GM19239 (cell line): ENCODE results near the gene GFRAL.

- RRBS, result no CpG with 5 or more reads among the region's 5 CpGs
Observed at GRCh38 chr6:53500020-53500713, 44.7 kb downstream of the GCLC start.

- RRBS, result no CpG with 5 or more reads among the region's 4 CpGs
Observed at GRCh38 chr6:53686548-53687041, 21.0 kb upstream of the KLHL31 start.

DNA sequence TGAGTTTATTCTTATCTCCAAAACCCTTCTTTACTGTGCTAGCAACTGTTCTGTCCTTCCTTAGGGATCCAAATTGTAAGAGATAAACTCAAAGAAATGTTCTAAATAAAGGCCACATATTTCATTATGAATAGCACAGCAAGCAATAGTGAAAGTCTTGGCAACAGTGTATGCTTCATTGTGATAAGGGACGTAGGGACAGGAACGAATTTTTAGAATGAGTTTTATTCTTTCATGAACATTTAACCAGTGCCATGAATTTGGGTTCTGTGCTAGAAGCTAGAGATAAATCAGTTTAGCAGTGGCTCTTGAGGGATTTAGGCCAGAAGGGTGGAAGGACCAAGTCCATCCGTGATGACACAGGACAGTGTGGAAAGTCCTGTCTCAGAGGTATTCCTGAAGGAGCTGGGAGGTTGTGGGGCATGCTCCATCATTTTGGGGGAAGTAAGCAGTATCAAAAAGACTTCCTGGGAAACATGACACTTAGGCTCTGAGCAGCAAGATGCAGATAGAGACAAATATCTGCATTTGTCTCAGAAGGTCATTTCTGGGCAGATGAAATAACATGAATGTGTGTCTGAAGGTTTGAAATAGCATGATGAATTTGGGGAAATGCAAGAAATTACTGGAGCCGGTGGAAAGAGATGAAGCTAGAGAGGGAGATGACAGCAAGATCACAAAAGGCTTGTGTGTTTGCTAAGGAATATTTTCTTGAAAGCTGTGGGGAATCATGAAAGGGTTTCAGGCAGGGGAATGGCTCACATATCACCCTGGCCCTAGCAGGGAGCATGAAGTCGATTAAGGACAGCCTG is 61.4 kb downstream of the LRRC1 start:
- RRBS, result no CpG with 5 or more reads among the region's 5 CpGs

DNA sequence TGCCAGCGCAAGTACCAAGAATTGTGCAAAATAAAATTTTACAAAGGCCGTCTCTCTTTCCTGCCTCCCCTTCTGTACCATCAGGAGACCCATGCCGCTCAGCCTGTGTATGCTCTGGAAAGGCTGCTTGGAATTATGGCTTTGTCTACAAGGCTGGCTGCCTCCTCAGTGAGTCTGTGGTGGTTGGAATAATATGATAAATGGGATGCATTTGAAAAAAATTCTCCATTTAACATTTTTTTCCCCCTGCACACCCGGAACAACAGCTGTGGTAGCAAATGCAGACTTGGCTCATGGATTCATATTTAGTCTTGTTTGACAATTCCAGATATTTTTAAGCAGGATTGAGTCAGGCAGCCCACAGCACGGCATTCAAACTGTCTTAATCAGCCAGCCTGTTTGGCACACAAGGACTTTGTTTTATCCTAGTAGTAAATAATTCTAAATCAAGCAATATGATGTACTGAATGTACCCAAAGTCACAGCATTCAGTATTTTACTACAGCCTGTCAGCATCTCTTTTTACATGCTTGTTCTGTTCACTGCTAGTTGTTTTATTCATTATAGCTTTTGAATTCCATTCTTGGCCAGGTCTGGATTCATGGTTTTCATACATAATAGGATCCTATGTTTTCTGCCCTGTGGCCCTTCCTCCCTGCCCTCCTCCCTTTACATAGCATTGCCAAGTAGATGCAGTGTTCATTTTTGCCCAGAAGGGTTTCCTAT is 68.0 kb downstream of the LRRC1 start:
- RRBS, result no CpG with 5 or more reads among the region's 5 CpGs

DNA sequence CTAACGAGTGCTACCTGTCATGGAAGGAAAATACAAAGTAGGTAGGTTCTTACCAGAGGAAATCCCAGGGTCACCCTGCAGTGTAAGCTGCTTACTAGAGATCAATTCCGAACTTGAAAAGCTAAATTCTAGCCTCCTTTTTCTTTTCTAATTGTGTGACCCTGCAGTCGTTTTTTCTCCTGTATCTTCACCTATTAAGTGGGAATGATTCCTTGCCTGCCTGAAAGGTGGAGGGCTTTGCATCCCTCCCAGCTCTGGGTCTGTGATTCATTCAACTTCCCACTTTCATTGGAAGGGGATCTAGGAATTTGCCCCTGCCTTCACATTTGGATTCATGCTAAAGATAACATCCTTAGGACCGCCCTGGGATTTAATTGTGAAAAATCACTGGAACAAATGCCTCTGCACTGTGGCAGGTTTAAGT is 104.5 kb downstream of the LRRC1 start:
- RRBS, result no CpG with 5 or more reads among the region's 4 CpGs

GRCh38 chr6:54085491-54086002 is 25.7 kb upstream of the MLIP start:
- RRBS, result no CpG with 5 or more reads among the region's 2 CpGs

DNA sequence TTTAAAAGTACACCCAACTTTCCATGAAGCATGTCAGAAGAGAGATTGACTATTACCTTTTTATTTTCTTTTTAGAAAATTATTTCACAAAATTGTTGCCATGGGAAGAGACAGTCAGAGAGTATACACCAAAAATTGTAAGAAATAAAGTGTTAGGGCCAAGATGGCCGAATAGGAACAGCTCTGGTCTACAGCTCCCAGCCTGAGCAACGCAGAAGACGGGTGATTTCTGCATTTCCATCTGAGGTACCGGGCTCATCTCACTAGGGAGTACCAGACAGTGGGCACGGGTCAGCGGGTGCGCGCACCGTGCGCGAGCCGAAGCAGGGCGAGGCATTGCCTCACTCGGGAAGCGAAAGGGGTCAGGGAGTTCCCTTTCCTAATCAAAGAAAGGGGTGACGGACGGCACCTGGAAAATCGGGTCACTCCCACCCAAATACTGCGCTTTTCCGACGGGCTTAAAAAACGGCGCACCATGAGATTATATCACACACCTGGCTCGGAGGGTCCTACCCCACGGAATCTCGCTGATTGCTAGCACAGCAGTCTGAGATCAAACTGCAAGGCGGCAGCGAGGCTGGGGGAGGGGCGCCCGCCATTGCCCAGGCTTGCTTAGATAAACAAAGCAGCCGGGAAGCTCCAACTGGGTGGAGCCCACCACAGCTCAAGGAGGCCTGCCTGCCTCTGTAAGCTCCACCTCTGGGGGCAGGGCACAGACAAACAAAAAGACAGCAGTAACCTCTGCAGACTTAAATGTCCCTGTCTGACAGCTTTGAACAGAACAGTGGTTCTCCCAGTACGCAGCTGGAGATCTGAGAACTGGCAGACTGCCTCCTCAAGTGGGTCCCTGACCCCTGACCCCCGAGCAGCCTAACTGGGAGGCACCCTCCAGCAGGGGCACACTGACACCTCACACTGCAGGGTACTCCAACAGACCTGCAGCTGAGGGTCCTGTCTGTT is 115.0 kb downstream of the FAM83B start:
- RRBS, result no CpG with 5 or more reads among the region's 33 CpGs

GRCh38 chr6:55327281-55327519 is at the start of gene GFRAL:
GFRAL (plus strand) TSS chr6:55327469.
- RRBS, result no CpG with 5 or more reads among the region's 2 CpGs

- RRBS, result no CpG with 5 or more reads among the region's 4 CpGs
Observed at GRCh38 chr6:55567717-55567916, 11.4 kb downstream of the HMGCLL1 start.

DNA sequence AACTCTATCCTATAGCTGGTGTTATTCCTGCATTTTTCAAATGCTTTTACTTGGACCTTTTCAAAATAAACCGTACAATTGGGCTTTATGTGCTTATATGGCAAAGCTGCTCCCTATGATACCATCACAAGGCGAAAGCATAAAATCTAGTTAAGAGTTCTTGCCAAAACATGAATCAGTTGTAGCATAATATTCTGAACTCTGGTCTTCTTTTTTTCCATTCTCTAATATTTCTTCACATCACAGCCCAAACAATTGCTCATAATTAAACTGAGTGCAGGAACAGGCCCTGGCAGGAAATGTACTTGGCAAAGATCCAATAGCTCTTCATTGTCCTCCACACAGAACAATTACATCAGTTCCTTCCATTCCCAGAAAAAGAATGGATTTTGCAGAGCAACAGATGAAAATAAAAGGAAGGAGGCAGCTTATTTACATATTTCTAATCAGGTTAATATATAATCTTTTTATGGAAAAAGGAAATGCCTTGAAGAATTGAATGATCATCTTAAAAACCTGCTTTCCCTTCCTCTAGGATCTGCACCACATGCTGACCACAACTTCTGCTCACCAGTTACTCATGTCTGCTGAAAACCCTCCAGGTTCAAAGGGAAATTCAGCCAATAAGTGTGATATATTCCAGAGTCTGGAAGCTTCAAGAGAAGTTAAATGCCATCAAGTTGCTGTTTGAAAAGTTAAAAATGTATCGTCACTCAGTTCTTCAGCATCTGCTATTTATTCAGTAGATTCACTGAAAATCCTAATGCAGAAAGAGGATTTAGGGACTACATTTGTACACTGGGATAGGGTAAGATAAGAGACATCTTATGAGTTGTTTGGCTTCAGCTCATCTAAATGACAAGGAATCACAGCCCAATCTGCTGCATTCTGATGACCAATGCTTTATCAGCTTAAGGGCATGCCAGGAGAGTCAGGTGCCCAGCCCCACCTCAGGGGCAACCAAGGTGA is 123.4 kb upstream of the COL21A1 start:
- RRBS, result no CpG with 5 or more reads among the region's 3 CpGs

GRCh38 chr6:56508348-56508895 is 261.0 kb upstream of the COL21A1 start:
- RRBS, result no CpG with 5 or more reads among the region's 3 CpGs

DNA sequence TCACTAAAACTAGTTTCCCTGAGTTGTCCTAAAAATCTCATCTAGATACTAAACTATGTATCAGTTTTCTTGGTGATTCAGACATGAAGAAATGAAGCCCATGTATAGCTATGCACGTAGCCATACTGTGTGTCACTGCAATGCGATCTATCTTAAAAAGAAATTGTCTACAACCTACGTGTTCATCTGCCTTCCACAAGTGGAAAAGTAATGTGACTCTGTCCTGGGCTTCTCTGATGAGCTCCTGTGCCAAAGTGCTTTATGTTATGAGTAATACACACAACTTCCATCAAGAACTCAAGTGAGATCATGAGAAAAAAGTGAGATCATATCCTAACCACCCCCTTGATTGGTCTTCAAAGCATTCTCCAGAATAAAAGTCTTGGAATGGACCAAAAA is 281.0 kb upstream of the COL21A1 start:
- RRBS, result no CpG with 5 or more reads among the region's 3 CpGs

DNA sequence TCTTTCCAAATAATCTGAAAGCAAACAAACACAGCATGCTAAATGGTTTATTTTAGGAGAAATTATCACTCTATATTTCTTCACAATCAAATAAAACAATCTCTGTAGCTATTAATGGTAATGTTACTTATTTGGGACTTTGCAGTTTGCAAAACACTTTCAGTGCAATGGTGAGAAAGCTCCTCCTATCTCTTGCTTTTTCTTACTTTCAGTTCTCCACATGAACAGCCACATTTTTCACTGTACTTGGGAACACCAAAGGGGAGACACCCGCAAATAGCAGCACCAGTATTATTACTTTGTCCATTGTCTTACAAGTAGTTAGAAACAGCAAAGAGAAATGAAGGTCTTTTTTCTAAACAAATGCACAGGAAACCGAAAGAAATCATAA is 302.9 kb upstream of the COL21A1 start:
- RRBS, result no CpG with 5 or more reads among the region's 2 CpGs

DNA sequence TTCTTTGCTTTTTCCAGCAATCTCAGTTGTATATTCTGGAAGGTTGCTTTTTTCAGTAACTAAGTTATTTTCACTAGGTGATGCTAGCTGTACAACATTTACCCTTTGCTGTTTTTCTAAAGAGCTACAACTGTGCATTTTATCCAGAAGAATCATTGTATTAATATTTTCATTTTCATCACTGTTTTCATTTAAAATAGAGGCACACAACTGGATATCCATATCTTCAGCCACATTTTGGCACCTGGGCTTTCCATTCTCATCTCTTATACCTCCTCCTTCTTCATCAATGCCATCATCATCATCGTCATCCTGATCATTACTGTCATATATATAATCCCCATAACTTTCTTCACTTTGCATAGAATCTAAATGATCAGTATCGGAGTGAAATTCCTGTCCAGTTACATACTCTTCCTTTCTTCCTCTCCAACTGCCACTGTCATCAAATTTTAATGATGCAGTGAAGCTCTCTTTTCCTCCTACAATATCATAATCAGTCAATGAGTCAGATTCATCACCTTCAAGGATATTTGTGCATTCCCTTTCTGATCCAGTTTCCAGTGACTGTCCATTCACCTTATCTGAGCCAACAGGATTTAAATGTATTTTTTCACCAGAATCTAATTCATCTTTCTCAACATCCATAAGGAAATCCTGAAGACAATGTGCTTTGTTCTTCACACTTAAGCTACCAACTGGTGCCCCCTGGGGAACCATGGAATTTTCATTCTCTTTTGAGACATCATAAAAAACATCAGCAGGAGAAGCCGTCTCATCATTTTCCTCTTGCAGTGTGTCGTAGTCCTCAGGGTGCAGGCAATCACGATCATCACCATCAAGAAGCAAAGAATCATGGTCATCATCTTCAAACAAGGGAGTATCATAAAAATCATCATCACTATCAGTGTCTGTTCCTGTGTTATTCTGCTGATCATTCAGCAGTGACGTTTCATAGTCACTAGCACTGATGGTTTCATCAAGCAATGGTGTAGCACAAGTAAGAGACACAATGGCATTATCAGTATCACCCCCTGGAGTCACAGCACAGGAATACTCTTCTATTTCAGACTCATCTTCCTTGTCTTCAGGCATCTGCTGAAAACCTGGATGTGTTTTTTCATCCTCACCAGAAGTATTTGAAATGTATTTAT is 348.3 kb downstream of the DST start:
- RRBS, result no CpG with 5 or more reads among the region's 6 CpGs

DNA sequence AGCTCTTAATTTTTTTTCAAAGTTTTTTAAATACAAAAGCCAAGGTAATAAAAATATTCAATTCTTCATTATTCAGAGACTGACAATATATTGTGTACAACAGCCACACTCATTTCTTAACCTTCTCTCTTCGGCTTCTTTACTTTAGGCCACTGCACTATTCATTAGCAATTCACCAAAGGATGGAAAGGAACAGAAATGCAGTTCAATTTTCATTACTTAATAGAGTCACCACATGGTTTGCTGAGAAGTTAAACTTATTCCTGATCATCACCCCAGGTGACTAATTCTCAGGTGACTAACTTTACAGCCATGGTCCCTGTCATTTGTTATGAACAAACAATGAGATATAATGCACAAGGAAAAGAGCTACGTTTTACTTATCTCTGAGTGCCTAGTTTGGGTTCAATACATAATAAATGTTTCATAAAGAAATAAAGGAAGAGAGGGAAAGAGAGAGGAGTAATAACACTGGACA is 266.2 kb downstream of the DST start:
- RRBS, result no CpG with 5 or more reads among the region's 2 CpGs

DNA sequence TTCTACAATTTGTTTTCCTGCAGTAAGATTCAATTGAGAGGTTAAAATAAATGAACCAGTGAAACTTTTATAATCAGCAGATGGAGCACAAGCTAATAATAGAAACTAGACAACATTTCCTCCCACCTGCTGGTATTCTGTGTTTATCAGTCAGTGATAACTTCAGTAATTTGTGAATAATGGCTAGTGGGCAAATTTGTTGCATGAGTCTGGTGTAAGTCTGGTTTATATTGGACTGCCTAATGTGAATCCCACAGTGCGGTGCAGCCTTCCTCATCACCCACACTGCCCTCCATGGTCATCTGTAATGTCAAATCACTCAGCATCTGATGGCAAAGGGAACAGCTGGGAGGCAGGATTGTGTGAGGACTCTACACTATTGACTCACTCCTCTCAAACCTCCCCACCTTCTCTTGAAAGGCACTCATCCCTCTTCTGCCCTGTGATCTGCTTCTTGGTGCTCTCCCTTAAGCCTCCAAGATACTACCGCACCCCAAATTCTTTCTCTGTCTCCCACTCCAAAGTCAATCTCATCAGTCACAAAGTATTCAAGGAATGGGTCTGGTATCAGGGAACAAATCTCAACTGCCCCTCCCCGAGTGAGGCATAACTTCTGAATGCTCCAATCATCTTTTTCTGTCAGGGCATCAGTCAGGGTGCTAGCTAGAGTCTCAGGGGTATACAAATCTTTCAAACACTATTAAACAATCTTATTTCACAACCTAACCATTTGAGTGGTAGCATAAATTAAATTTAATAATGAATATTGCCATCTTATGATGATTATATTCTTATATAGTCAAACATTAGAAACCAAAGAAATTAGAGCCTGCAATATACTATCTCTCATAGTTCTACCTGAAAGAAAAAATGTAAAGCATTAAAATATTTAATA is 145.7 kb downstream of the DST start:
- RRBS, result no CpG with 5 or more reads among the region's 3 CpGs

DNA sequence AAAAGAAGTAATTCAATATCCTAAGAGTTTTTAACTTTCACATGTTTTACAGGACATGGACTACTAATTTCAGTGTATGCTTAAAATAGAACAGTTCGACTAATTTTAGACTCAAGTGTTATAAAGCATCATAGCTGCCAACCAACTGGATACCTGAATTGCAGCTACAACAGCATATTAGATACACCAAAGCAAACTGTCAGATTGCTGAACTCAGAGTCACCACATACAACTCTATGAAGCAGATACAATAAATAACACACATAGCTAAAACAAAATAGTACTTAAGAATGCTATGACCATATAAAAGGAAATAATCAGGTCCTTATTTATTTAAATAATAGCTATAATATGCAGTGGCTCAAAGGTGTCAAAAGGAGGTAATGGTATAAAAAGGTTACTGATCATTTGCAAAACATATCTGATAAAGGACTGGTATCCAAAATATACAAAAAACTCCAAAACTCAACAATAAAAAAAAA is 121.1 kb downstream of the DST start:
- RRBS, result no CpG with 5 or more reads among the region's 1 CpG

DNA sequence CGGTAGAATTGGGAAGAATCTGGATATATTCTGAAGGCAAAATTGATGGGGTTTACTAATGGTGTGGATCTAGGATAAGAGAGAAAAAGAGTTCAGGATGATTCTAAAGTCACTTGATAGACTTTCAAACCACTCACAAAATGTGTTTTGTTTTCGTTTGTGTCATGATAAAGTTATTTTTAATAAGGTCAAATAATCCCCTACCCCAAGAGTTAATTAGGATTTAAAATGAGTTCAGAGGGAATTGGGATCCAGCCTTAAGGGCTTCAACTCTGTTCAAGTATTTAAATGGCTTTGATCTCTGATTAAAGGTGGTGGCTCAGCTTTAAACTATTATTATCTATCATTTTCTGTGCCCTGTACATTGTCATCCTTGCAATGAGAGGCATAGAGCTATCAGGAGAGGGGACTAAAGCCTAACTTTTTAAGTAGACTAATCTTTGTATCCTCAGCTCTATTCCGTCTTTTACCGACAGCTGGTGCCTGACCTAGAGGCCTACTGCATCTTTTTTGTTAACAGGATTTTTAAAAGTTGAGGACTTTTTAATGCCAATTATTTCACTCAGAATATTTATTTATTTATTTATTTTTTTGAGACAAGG is 995 bp upstream of the BAG2 start:
- RRBS, result no CpG with 5 or more reads among the region's 4 CpGs

DNA sequence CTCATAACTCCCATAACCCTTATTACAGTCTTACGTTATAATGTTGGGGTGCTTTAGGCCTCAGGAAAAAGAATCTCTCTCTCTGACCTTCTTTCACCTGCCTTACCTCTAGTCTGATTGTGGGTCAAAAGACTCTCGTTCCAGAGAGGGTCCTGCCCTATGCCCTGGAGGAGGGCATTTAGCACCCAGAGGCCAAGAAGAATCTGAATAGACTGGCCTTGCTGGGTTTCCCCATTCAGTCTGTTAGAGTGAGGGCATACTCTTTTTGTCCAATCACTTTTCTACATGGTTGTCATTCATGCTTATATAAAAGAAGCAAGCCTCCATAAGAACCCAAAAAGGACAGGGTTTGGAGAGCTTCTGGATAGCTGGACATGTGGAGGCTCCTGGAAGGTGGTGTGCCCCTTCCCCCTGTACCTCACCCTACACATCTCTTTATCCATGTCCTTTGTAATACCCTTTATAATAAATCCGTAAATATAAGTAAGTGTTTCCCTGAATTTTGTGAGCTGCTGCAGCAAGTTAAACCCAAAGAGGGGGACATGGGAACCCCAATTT is 3.3 kb downstream of the BAG2 start:
- RRBS, result no CpG with 5 or more reads among the region's 3 CpGs